Mucosa of descending colon (tissue), 1 donor: ENCODE results near the gene TMEM101.

DNA sequence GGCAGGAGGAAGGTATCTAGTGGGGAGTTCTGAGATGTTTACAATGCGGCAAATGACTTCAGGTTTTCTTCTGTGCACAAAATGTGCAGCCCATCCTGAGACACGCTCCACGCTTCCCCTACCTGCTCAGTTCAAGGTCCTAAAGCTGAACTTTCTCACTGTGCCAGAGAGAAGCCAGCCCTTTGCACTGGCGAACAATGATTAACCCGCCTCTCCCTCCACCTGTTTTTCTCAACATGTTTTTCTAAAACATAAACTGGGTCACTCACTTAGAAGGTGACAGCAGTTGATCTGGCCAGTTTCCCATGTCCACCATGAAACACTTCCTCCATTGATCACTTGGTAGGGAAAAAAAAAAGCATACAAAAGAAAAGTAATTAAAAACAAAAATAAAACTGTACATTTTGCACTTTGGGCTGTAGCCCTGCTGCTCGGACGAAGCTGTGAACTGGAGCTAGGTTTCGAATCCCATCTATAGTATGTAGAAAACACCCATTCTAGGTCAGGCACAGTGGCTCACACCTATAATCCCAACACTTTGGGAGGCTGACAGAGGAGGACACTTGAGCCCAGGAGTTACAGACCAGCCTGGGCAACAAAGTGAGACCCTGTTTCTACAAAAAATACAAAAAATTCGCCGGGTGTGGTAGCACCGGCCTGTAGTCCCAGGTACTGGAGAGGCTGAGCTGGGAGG lies 6.2 kb upstream of the G6PC1 start:
- PRO-cap, result no peak

GRCh38 chr17:42895113-42895552 lies 5.5 kb upstream of the G6PC1 start:
- PRO-cap, result no peak

GRCh38 chr17:43015445-43016224 lies 6.5 kb downstream of the VAT1 start:
- PRO-cap, result no peak

- PRO-cap, result no peak
These were observed 18.3 kb upstream of the TMEM106A start for GRCh38 chr17:43193257-43193905.

- PRO-cap, result no peak
These were observed 6.2 kb upstream of the TMEM106A start for GRCh38 chr17:43205342-43205944.

DNA sequence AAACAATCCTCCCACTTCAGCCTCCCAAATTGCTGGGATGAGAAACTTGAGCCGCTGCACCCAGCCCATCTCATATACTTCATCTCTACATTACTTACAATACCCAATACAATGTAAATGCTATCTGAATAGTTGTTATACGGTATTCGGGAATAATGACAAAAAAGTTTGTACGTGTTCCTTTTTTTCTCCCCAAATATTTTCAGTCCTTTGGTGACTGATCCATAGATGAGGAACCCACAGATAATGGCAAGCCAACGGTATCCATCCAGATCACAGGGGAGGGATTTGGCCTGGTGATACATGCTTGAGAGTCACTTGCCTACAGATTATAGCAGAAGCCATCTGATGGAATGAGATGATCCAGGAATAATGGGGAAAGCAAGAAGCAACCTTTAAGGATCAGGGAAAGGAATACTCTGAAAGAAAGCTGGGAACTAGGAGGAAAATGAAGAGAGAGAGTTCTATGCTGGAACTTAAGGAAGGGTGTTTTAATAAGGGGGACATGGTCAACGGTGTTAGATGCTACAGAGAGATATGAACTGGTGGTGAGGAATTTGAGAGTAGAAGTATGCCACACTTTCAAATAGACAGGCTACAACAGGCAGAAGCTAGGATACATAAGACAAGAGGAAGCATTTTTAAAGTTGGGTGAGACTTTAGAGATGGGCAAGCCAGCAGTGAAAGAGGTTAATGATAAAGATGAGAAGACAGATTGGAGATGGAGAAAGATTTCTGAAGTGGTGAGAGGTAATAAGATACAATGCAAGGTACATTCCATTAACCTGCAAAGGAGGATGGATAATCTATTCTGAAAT lies 3.9 kb upstream of the TMEM106A start:
- PRO-cap, result no peak

- PRO-cap, result no peak
These were observed 16.6 kb upstream of the CCDC200 start for GRCh38 chr17:43245167-43245366.

- PRO-cap, result no peak
These were observed 82.1 kb upstream of the ARL4D start for GRCh38 chr17:43316680-43317100.

GRCh38 chr17:43456587-43457457 lies 27.0 kb upstream of the DHX8 start:
- PRO-cap, result no peak

DNA sequence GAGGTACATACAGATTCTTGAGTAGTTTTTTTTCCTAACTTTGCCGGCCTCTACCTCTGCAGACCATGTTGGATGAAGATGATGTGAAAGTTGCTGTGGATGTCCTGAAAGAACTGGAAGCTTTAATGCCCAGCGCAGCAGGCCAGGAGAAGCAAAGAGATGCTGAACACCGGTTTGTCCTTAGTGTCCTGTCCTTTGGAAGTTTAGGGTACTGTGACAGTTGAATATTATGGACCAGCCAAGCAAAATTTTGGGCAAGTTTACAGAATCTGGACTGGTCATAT lies 8.3 kb downstream of the DHX8 start:
- PRO-cap, result no peak

- PRO-cap, result no peak
These were observed 1.3 kb downstream of the ETV4 start for GRCh38 chr17:43544910-43545200.

- PRO-cap, result no peak
These were observed 3.2 kb downstream of the MEOX1 start for GRCh38 chr17:43658531-43658912.

GRCh38 chr17:43659599-43660163 lies 2.0 kb downstream of the MEOX1 start:
- PRO-cap, result no peak

- PRO-cap, result no peak
These were observed 8.4 kb upstream of the MEOX1 start for GRCh38 chr17:43669931-43670693.

DNA sequence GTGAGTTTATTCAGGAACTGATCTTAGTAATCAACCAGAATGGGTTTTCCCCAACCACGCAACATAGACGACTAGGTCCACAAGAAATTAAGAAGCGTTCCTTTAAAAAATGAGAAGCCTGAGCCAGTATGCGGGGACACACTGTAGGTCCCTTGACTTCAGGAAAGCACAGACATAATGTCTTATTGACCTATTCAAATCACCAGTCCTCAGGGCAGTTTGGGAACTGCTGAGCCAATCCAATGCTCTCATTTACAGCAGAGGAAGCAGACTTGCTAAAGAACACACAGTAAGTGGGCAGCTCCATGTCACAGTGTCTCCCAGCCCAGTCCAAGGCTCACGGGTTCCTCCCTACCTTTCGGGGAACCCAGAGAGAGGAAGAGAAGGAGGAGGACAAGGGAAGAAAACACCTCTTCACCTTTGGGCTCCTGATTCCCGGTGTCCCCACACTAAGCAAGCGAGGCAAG lies 2.2 kb downstream of the MPP3 start:
- PRO-cap, result no peak

GRCh38 chr17:43872206-43872738 lies 25.3 kb downstream of the CD300LG start:
- PRO-cap, result no peak

DNA sequence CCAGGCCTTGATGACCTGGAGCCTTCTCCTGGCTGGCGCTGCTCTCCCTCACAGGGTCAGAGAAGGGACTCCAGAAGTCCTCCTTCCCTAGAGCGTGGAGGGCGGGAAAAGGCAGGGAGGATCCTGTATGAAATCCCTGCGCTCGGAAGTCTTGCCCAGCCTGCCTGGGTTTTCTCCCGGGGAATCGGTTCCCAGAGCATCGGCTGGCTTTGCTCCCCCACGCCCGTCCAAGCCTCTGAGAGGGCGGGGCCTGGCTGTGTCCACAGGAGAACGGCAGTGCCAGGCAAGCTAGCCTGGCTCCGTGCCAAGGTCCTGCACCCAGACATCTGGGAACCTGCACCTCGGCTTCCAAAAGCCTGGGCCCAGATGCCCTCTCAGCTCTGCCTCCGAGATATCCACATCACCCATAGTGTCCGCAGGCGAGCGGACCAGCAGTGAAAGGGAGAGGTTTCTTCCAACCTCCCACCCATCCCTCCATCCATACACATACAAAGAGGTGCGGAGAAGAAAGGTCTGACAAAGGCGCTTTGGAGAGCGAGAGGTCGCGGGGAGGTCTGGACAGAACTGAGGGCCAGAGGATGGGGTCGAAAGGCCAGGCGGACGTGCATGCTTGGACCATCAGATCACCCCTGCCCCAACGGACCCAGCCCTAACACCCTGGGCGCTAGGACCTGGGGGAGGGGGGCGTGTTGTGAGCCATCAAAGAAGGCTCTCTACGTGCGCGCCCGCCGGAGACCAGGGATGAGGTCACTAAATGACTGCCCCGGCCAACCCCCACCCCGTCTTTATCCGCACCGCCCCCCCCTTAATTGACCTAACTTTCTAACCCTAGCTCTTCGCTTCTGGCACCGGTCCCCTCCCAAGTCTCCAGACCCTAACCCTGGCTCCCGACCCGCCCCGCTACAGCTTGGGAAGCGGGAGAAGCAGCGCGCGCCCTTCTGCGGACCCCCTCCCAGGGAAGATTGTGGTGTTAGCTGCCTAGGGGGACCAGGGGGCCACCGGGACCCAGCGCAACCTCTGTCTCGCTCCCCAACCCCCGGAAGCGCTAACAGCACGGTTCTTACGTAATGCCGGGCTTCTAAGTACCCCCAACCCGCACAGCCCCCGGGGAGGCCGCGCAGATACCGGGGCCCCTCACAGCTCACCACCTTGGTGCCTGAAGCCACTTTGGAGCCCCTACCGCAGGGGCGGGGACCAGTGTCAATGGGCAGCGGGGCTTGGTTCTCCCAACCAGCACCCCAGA lies 850 bp downstream of the MPP2 start:
- PRO-cap, result no peak

DNA sequence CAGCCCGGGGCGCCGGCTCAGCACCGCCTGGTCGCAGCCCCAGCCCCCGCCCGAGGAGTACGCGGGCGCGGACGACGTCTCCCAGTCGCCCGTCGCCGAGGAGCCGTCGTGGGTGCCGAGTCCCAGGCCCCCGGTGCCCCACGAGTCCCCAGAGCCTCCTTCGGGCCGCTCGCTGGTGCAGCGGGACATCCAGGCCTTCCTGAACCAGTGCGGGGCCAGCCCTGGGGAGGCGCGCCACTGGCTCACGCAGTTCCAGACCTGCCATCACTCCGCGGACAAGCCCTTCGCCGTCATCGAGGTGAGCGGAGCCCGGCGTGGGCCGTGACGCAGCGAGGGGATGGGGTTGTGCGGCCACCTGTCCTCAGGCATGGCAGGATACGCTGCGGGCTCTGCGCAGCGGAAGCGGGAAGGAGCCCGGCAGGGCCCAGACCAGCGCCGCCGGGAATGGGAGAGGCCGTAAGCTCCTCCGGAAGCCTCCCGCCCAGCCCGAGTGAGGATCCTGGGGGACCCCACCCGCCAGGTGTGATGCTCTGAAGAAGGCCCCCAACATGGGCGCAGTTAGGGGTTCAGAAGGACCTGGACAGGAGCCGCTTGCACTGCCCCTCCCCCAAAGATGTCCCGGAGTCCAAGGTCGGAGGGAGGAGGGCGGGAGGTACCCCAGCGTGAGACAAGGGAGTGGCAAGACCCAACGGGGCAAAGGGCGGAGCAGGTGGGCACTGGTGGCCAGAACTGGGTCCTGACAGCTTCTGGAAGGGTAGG lies 549 bp downstream of the NAGS start:
- PRO-cap, result unidirectional peak, plus-strand start at position 56 of the sequence; bidirectional peak, plus-strand start at position 373 of the sequence, minus-strand start at position 266 of the sequence; bidirectional peak, plus-strand start at position 726 of the sequence, minus-strand start at position 615 of the sequence

GRCh38 chr17:44014170-44015526 lies at the start of gene TMEM101:
Gene TMEM101 (minus strand): TSS chr17:44014963.
- PRO-cap, result bidirectional peak, plus-strand start at chr17:44015099, minus-strand start at chr17:44014932

DNA sequence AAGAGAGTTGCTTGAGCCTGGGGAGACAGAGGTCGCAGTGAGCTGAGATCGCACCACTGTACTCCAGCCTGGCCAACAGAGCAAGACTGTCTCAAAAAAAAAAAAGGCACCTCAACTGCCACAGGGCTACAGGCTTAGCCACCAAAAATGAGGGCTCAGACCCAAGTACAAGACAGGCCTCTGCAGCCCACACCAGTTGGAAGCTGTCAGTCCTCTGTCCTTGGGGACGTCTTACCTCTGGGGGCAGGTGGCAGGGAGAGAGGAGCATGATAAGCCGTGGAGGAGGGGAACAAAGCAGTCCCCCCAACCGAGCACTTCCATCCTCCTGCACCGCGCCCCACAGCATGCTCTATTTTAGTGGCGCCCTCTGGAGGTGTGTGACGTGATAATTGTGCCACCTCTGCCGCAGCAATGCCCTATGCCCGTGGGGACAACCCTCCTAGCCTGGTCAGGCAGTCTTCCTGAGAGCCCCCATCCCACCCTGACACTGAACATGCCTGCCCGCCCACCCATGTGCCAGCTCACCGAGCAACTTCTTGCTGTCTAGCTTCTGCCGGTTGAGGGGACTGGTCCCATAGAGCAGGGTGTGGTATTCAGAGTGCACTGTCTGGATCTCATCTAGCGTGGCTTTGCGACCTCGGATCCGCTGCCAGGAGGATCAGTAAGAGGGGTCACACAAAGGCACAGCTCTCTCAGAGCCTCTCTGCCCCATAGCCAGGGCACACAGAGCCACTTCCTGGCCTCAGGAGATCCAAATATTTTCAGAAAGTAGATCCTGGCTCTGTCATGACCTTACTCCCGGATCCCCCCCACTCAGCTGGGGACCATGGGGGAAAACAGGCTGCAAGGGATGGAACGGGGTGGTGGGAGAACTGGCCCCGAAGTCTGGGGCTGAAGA lies 13.7 kb downstream of the G6PC3 start:
- PRO-cap, result no peak